Placental epithelial cell (primary cell): ENCODE measurements around a stretch of chr22.

GRCh38 chr22:41479122-41480246, 10.6 kb downstream of the ACO2 start:
- CAGE, long polyA plus RNA: no peak

DNA sequence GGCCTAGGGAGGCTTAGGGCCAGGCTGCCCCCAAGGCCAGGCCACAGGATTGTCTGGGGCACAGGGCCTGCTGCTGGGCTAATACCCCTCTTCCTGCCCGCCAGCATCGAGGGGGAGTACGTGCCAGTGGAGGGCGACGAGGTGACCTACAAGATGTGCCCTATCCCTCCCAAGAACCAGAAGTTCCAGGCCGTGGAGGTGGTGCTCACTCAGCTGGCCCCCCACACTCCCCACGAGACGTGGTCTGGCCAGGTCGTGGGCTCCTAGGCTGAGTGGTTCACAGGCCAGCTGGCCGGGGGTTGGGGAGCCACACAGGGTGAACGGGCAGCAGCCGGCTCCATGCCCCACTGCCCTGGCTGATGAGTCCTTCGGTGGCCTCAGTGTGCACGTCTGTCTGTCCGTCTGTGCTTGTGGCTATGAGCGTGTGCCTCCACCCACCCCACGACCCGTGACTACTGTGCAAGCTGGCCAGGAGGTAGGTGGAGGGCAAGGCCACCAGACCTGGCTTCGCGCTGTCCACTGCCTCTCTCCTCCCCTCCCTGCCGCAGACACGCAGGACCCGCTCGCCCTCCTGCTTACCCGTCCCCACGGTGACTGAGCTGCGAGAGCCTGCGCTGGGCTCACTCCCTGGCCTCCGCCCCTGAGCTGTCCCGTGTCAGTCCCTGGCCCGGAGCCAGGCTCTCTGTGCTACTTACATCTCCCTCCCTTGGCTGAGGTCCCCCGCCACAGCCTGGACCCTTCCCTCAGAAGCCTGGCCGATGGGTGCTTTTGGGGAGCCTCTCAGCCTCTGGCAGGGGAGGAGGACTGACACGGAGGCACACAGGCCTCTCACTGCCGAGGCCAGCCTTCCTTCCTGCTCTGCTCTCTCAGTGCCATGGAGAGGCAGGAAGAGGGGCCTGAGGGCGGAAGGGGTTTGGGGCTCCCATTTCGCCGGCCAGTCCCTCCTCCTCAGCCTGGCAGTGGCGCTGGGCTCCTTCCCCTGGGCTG, 14.1 kb downstream of the CSDC2 start:
- CAGE, long polyA plus RNA: no peak

- CAGE, long polyA plus RNA: no peak
These were observed 1.0 kb downstream of the DESI1 start for GRCh38 chr22:41619394-41620594.

GRCh38 chr22:41661132-41661359, 27.6 kb downstream of the SNU13 start:
- CAGE, long polyA plus RNA: no peak

DNA sequence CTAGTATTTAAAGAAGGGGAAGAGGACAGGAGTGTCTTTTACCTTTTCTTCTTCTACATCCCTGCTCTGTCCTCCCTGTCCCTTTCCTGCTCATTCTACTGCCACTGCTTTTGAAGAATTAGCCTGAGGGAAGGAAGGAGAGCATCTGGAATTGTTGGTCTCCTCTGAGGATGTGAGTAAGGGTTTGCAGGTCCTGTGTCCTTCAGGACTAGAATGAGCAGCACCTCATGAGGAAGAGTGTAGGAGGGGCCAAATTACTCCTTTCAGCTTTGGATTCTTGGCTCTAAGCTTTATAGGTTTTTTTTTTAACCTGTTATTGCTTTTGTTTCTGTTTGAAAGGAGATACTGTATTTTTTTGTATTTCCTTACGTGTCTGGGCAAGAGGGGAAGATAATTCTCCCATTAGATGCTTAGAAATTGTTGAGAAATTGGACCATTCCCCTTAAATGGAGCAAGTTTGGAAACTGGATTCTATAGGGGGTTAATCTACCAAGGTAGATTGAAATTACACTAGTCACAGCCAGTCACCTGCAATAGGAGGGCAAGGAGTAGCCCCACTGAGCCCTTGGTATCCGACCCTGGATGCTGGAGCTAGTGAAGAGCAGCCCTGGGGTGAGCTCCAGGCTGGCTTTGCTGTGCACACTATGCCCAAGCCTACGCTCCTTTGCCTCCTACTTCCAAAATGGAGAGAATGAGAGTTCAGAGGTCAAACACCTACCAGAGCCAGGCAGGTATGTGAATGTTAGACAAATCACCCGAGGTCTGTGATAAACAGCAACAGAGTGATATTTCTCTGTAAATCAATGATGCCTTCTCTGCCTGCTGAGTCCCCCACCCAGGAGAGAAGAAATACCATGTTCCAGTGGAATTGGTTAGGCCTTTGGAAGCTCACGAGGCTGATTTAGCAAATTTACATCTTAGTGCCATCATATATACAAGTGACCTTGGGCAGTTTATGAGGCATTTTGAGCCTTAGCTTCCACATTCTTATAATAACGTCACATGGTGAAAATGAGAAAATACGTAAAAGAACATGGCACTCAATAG, 23.8 kb downstream of the SNU13 start:
- CAGE, long polyA plus RNA: no peak

GRCh38 chr22:41753230-41753827, 47.1 kb upstream of the CCDC134 start:
- CAGE, long polyA plus RNA: no peak

DNA sequence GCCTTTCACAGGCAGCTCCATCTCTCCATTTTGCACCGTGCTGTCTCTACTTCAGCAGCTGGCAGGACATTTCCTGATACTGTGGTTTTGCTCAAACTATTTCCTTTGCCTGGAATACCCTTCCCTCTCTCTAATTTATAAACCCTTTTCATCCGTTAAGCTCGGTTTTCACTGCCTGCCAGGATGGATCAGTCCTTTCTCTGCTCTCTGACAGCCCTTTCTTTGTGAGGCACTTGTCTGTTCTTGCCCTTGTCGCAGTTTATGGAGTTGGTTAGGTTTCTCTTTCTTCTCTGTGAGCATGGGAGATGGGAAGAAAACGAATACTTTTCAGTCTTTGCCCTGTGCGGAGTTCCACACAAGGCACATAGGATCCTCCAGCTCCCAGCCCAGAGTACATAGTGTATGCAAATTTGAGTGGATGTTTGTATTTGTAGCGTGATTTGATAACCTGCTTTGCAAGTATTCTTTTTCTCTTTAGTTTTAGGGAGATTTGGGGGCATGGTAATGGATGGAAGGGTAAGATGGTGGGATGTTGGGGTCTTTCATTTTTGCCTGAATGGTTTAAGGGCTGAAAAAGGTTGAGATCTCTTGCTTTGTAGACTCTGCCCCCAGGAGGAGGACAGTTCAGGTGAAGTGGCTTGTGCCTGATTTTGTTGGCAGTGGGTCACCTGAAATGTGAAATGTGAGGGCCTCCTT, 13.9 kb downstream of the SREBF2 start:
- CAGE, long polyA plus RNA: no peak

- CAGE, long polyA plus RNA: no peak
These were observed 29.8 kb downstream of the SREBF2 start for GRCh38 chr22:41862581-41863318.

- CAGE, long polyA plus RNA: no peak
These were observed 7.5 kb downstream of the CENPM start for GRCh38 chr22:41939491-41939801.

- CAGE, long polyA plus RNA: no peak
These were observed 14.2 kb downstream of the SEPTIN3 start for GRCh38 chr22:41983314-41983967.

DNA sequence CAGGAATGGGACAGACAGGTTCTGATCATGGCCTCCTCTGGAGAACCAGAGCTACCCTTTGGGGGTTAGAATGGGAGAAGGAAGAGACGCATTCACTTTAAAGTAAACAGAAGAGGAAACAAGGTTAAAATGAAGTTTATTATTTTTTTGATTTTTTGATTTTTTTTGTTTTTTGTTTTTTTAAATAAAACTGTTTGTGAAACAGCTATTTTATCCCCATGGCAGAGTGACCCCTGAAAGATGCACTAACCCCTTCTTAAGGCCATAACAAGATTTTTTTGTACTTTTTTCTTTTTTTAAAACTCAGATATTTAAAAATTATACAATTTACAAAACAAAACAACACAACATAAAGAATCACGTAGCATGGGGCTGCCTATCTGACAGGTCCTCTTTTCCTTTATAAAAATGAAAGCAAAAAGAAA, 29.3 kb upstream of the CYP2D6 start:
- CAGE, long polyA plus RNA: no peak

DNA sequence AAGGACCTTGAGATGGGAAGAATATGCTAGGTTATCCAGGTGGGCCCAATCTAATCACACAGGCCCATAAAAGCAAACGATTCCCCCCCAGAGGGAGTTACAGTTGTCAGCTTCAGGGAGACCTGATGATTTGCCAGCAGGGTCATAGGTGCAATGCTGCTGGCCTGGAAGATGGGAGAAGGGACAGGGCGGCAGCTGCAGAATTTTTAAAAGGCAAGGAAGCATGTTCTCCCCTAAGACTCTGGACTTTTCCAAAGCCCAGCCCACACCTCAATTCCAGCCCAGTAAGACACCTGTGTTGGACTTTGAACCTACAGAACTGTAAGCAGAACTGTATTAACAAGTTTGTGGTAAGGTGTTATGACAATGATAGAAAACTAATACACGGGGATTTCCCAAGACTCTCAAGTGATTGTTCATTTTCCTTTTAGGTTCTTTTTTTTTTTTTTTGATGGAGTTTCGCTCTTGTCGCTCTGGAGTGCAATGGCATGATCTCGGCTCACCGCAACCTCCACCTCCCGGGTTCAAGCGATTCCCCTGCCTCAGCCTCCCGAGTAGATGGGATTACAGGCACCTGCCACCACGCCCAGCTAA, 52.8 kb upstream of the CYP2D6 start:
- CAGE, long polyA plus RNA: no peak

GRCh38 chr22:42298748-42299146, 28.3 kb upstream of the TCF20 start:
- CAGE, long polyA plus RNA: no peak

- CAGE, long polyA plus RNA: no peak
These were observed 30.4 kb upstream of the TCF20 start for GRCh38 chr22:42300562-42301552.

DNA sequence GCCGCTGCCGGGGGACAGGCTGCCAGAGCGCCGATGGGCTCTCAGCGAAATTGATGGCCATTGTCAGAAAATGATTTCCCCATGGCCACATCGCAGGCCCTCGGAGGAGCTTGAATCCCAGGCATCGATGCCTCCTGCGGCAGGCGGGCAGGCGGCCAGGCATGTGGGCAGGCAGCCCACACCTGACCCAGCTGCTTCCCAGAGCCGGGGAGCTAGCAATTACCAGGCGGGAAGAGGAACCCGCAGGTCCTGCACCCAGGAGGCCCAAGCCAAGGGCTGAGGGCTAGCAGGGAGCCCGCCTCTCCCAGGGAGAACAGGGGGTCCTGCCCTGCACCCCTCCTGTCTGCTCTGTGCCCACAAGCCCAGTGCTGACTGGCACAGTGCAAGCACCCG, 43.9 kb upstream of the TCF20 start:
- CAGE, long polyA plus RNA: no peak

DNA sequence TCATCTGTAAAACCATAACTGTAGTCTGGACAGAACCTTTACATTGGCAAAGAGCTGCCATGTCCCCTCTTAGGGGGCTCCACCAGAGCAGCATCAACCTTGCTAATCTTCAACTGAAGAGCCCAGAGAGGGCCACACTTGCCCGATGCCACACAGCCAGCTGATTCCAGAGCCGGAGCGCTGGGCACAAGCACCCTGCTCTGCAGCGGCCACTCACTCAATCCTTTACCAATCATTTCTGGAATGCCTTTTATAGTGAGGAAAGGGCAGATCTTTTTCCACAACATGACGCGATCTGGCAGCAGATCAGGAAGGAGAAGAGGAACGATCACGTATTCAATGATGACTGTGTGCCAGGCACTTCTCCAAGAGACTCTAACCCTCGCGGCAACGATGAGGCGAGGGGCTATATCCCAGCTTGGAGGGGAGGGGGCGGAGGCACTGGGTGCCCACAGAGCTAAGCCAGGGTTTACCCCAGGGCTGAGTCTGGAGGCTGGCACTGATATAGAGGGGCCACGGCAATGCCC, 56.3 kb upstream of the TCF20 start:
- CAGE, long polyA plus RNA: no peak

- CAGE, long polyA plus RNA: no peak
These were observed 64.1 kb downstream of the NFAM1 start for GRCh38 chr22:42368119-42368447.

DNA sequence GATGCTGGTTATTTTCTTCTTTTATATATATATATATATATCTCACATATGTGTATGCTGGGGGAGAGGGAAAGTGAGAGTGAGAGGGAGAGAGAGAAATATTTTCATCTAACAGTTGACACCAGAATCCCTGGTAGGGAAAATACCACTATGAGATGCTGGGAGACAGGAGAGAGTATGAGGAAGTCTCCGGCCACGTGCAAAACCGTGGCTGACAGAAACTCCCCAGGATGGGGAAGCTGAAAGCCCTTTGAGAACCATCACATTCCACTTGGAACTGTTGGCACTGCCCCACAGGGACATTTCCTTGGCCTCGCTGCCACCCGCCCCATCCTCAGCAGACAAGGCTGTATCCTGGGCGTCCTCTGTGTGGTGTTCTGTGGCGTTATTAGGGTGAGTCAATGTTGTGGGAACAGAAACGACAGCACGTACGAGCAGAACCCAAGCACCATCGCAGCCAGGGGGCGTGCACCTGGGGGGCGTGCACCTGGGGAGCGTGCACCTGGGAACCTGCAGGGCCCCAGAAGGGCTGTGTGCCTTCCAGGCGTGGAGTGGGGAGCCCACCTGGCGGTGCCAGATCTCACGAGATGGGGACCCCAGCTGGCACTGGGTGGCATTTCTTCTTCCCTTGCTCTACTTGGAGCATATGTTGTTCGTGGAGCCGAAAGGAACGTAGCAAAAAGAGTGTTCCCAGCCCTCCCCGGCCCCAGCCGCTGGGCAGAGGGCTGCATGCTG, 35.6 kb downstream of the NFAM1 start:
- CAGE, long polyA plus RNA: no peak

GRCh38 chr22:42434826-42435356, 2.7 kb upstream of the NFAM1 start:
- CAGE, long polyA plus RNA: no peak

GRCh38 chr22:42575868-42576383, 22.2 kb downstream of the SERHL2 start:
- CAGE, long polyA plus RNA: no peak